ENCODE measurements around a stretch of chr13.

- RRBS = no CpG with 5 or more reads among the region's 10 CpGs
Measured at GRCh38 chr13:111450708-111451448, 130.4 kb downstream of the TEX29 start.

DNA sequence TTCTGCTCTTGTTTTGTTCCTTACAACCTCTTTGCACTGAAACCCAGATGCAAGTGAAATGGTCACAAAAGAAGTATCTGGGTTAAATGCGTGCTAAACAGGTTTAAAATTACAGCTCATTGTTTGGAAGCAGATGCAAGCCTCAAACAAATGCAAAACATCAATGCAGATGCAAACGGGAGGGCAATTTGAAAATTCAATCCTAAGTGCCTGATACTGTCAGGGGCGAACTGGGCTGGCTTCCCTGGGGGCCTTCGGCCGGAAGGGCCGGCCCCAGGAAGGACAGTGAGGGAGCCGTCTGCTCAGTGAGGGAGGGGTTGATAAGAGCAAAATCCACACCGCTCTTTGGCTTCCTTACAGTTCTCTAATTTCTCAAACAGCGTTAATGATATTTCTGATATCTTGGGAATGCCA, 220.9 kb upstream of the SOX1 start:
- RRBS = no CpG with 5 or more reads among the region's 9 CpGs

DNA sequence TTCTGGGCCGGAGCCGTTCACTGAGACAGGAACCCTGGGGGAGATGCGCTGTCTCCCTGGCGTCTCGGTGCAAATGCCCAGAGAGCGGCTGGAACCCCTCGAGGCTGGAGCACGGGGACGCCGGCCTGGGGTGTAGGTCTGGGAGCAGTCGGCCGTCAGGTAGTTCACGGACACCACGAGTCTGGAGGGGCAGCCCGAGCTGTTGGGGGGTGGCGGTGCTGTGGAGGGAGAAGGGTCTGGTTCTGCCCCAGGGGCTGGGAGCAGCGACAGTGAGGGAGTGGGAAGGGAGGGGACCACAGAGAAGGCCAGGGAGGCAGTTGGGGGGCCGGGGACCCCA, 173.3 kb upstream of the SOX1 start:
- RRBS = 3% methylated on average over 1 of the region's 18 CpGs

DNA sequence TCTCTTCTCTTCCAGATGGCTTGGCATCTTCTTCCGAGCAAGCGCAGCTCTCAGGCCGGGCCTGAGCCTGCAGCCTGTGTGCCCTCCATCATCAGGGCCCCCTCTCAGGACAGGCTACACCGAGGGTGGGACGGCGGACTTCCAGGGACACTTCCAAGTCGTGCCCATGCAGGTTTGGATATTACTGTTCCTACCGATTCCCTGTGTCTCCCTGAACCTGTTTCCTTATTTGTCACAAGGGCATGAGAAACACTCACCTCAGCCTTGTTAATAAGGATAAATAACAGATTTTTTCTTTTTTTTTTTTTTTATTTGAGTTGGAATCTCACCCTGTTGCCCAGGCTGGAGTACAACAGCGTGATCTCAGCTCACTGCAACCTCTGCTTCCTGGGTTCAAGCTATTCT, 28.5 kb downstream of the SOX1 start:
- RRBS = no CpG with 5 or more reads among the region's 9 CpGs

DNA sequence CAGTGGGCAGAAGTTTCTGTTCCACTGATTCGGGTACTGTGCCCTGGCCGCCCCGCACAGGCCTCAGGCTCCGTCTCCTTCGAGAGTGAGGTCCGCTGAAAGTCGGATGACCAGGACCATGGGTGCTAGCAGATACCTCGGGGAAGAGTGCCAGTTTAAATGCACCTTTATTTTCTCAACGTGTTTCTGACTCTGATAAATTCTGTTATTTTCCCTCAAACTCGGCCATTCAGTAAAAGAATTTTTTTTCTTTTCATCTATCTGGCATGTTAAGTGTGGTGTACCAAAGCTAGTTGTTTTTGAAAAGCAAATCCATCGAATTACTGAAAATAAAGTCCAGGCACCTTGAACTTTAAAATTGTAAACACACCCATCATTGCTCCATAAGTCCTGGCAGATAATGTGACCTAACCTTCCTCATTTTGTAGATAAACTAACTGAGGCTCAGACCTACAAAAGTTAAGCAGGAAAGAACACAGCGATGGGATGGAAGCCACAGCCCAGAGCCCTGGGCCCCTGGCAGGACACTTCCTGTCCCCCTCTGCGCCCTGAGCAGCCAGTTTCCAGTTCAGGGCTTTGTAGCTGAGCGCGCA, 126.8 kb downstream of the SOX1 start:
- RRBS = no CpG with 5 or more reads among the region's 15 CpGs

DNA sequence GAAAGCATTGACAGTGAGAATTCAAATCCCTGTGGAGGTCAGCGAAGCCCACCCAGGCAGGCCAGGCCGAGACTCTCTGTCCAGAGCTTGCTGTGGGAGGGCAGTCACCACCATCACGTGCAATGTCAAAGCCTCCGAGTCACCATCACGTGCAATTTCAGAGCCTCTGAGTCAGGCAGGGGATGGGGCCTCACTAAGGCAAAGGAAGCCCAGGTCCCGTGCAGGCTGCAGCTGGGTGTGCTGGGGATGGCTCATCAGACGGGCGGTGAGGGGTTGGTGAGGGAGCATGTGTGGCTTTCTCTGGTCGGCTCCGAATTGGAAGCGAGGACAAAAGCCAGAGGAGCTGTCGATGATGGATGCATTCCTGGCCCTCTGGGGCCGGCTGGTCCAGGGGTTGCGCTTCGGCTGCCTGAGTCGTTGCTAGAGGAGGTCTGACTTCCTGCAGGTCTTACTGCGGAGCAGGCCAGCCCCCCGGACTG, 18.8 kb downstream of the SPACA7 start:
- RRBS = no CpG with 5 or more reads among the region's 18 CpGs

GRCh38 chr13:112473797-112474218, 97.7 kb downstream of the SPACA7 start:
- RRBS = no CpG with 5 or more reads among the region's 5 CpGs

- RRBS = no CpG with 5 or more reads among the region's 2 CpGs
Measured at GRCh38 chr13:112564871-112565261, 23.1 kb downstream of the TUBGCP3 start.

GRCh38 chr13:112734030-112734805, 44.4 kb downstream of the ATP11A start:
- RRBS = no CpG with 5 or more reads among the region's 13 CpGs

- RRBS = no CpG with 5 or more reads among the region's 10 CpGs
Measured at GRCh38 chr13:112735491-112735910, 45.7 kb downstream of the ATP11A start.

DNA sequence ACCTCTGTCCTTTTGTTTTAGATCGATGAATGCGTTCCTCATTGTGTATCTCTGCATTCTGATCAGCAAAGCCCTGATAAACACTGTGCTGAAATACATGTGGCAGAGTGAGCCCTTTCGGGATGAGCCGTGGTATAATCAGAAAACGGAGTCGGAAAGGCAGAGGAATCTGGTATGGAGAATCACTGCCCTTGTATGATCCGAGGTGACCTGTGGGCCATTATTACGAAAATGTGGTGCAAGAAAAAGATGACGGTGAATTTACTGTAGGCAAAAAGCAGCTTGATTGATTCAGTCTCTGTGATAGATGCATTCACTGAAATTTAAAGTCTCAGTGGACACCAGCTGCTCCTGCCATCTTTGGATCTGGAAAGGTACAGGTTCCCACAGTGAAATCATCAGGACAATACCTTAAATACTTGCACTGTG, 135.6 kb downstream of the ATP11A start:
- RRBS = no CpG with 5 or more reads among the region's 9 CpGs

- RRBS = no CpG with 5 or more reads among the region's 20 CpGs
Measured at GRCh38 chr13:112831214-112831584, 137.8 kb upstream of the MCF2L start.

GRCh38 chr13:112878139-112878616, 90.8 kb upstream of the MCF2L start:
- RRBS = no CpG with 5 or more reads among the region's 18 CpGs

GRCh38 chr13:112897925-112898136, 71.2 kb upstream of the MCF2L start:
- RRBS = no CpG with 5 or more reads among the region's 10 CpGs

DNA sequence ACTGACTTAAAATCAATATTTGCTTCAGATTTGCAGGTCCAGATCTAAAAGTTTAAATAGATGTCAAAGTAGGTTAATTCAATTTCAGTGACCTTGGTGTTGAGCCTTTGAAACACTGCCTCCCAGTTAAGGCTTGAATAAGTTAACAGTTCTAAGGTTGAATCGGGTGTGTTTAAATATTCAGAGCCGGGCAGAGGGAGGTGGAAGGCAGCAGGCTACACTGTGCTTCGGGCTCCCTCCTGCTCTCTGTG, 17.1 kb upstream of the MCF2L start:
- RRBS = no CpG with 5 or more reads among the region's 3 CpGs

DNA sequence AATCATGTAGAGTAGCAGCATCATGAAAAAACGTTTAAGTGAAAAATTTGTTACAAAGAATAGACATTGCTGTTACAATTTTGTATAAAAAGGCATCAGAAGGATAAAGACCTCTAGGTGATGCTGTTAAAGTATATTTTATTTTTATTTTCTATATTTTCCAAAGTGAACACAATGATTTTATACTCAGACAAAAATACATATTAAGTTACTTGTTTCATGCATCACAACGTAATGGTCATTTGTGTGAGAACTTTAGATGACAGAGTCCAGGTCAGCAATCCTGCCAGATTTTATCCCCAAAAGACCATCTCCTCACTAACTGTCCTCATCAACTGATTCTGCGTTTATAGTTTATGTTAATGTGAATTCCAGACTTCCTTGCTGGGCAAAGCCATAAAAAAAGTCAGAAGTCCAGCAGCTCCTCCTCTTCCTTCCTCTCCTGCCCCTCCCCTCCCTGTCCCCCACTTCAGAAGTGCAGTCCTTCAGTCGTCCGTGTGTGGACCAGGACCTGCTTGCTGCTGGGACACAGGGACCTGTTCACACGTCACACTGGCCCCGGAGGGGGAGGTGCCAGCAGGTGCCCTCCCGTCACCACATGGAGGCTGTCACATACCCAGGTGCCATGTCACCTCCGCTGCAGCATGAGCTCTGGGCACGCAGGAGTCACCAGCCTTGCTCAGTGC, 4.2 kb upstream of the MCF2L start:
- RRBS = no CpG with 5 or more reads among the region's 10 CpGs

- RRBS = 95% methylated on average over 1 of the region's 36 CpGs
Measured at GRCh38 chr13:112982034-112982945, 13.3 kb downstream of the MCF2L start.

- RRBS = no CpG with 5 or more reads among the region's 29 CpGs
Measured at GRCh38 chr13:112984934-112985601, 16.1 kb downstream of the MCF2L start.

DNA sequence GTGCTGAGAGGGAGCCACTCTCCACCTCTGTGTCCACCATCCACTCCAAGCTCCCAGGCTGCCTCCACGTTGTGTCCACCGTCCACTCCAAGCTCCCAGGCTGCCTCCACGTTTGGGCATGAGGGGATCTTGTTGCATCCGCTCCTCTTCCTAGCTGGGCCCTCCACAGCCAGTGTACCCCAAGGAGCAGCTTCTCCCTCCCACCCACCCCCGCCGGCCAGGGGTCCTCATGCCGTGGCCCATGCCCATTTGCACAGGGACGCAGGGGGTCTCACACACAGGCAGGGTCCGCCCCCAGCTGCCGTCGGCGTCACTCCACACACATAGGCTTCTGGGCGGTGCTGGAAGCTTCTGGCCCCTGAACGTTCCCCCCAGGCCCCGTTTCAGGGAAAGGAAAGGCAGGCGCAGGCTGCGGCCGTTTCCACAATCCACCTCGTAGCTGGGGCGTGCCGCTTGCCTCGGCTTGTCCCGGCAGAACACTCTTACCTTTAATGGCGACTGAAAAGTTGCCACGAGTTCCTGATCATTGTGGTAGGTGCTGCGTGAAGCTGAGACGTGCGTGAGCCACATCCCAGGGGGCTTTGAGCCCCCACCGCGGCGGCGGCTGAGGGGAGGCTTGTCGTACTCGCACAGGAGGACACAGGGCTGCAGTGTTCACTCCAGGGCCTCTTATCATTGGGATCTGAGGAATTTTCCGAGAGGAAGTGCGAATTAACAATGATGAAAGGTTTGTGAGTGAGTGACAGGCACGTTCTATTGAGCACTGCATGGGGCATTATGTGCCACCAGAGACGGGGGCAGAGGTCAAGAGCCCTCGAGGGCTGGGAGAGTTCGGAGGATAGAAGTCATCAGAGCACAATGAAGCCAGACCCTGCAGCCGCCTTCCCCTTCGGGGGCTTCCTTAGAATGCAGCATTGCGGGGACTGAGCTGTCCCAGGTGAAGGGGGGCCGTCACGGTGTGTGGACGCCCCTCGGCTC, 53.5 kb downstream of the MCF2L start:
- RRBS = no CpG with 5 or more reads among the region's 47 CpGs

GRCh38 chr13:113044075-113045187, 61.2 kb upstream of the F7 start:
- RRBS = no CpG with 5 or more reads among the region's 43 CpGs